Melanocyte of skin (primary cell): ENCODE data around the genes UBXN6 and ARRDC5.

DNA sequence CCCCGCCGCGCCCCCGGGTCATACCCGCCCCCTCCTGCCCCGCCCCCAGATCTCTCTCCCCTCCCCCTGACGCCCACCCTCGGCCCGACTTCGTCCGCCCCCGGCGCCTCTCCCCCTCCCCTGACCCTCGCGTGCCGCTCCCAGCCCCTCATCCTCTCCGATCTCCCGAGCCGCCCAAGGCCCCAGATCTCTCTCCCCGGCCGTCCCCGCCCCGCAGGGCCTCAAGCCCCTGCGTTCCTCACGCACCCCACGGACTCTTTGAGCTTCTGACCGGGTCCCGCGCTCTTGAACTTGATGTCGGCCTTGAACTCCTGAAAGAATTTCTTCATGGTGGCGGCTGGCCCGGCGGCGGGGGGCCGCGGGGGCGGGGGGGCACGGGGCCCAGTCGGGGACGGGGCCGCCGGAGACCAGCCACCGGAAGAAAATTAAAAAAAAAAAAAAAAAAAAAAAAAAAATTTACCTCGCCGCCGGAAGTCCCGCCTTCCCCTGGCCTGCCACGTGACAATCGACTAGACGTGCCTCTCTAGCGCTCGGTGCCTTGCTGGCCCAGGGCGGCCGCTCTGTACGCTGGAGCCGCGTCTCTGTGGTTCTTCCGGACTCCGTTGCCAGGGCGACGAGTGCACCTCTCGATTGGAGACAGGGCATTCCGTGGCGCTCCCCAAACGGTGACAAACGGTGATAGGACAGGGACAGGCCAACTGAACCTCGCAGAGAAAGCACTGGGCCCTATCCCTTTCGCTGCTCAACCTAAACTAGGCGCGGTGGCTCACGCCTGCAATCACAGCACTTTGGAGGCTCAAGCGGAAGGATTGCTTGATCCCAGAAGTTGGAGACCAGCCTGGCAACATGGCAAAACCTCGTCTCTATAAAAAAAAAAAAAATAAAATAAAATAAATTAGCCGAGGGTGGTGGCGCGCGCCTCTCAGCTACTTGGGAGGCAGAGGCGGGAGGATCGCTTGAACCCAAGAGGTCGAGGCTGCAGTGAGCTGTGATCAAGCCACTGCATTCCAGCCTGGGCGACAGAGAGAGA lies at the start of gene UBXN6:
Gene UBXN6, minus strand, starts transcription at position 426 of the 1,030 bp plus-strand sequence.
- CAGE, long polyA plus RNA, 2 experiments, result no peak in any of the 2 experiments

- CAGE, long polyA plus RNA, 2 experiments, result no peak in any of the 2 experiments
Observed at GRCh38 chr19:4502343-4502836, 15.9 kb downstream of the PLIN4 start.

GRCh38 chr19:4516419-4517542 lies 1.5 kb downstream of the PLIN4 start:
- CAGE, long polyA plus RNA, 2 experiments, result no peak in any of the 2 experiments

GRCh38 chr19:4556491-4556835 lies 3.0 kb downstream of the SEMA6B start:
- CAGE, long polyA plus RNA, 2 experiments, result no peak in any of the 2 experiments

- CAGE, long polyA plus RNA, 2 experiments, result no peak in any of the 2 experiments
Observed at GRCh38 chr19:4800373-4801329, 9.1 kb downstream of the FEM1A start.

DNA sequence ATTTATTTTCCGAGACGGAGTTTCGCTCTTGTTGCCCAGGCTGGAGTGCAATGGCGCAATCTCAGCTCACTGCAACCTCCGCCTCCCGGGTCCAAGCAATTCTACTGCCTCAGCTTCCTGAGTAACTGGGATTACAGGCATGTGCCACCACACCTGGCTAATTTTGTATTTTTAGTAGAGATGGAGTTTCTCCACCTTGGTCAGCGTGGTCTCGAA lies 502 bp upstream of the TICAM1 start:
- CAGE, long polyA plus RNA, 2 experiments, result no peak in any of the 2 experiments

DNA sequence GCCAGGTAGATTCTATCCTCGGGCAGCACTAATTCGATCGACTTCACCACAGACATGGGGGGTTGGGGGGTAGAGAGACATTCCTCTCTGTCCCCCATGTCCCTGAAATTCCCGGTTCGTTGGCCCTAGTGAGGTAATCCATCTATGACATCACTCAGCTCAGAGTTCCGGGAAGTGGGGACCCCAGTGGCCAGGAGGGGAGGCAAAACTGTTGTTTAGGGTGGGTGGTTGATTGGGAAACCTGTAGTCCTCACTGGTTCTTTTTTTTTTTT lies at the start of gene ARRDC5:
Gene ARRDC5, minus strand, starts transcription at position 127 of the 272 bp plus-strand sequence.
- CAGE, long polyA plus RNA, 2 experiments, result no peak in any of the 2 experiments

- CAGE, long polyA plus RNA, 2 experiments, result no peak in any of the 2 experiments
Observed at GRCh38 chr19:4916267-4917339, 7.3 kb downstream of the UHRF1 start.

GRCh38 chr19:4970628-4971180 lies 1.8 kb downstream of the KDM4B start:
- CAGE, long polyA plus RNA, 2 experiments, result no peak in any of the 2 experiments

DNA sequence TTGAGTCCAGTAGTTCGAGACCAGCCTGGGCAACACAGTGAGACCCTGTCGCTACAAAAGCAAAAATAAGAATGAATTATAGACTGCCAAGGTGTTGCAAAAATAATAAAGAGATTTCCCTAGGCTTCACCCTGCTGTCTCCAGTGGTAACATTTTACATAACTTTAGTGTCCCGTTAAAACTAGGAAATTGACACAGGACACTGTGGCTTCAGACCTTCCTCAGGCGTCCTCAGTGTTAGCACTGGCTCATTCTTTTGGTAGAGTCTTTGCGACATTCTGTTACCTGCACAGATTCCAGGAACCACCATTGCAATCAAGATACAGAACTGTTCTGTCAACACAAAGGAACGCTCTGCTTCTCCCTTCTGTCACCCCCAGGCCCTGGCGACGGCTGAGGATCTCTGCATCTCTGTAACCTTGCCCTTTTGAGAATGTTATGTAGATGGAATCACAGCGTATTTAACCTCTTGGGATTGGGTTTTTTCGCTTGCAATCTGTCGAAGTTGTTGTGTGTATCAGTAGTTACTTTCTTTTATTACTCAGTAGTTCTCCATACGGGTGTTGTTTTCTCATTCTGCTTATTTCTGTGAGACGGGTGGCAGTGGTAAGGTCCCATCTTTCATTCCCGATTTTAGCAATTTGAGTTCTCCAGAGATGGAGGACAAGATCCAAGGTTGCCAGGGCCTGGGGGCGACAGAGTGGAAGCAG lies 22.6 kb downstream of the KDM4B start:
- CAGE, long polyA plus RNA, 2 experiments, result no peak in any of the 2 experiments

DNA sequence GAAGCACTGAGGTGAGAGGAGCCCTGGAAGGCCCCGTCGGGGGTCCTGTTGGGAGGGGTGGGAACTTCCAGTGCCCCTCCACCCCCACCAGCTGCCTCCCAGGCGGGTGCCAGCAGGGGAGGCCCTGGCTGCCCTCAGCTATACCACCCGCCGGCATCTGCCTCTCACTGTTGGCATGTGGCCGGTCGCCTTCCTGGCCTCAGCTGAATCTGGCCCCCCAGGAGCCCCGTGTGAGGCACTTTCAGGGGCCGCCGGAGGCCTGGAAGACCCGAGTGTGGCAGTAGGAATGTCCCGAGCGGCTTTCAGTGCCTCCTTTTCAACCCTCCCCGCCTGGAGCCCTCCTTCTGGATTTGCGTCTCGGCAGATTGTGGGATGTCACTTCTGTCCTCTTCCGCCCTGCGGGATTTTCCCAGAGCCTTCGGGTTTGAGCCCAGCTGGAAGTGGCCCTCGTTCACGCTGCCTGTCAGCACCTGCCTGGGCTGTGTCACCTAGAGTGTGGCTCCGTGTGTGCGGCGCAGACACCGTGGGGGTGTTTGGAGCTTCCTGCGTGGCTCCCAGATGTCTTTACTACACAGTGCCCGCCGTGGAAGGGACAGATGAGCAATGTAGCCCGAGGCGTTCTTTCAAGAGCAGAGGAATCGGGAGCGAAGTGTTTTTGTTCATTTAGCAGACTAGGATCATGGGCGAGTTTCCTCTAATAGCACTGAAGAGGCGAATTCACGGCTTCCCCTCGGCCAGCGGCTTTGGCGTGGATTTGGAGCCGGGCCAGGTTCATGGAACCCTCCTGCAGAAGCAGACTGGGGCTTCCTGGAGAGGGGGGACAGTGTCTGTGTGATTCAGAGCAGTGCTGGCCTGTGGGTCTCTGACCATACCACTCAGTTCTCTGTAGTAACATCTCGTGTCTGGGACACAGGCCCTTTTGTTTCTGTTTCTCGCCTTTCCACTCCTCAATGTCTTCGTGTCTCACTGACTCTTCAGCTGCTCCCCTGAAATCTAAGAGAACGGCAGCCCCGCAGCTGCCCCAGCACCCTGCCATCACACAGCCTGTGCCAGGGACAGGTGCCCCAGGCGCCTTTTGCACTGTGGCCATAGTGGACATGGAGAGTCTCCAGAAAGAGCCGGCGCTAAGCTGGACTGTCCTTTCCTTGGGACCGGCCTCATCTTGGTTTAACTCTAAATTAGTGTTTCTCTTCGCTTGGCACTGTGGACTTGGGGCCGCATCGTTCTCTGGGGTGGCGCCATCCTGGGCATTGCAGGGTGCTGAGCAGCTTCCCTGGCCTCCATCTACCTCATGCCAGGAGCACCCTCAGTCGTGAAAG lies 68.0 kb downstream of the KDM4B start:
- CAGE, long polyA plus RNA, 2 experiments, result no peak in any of the 2 experiments

DNA sequence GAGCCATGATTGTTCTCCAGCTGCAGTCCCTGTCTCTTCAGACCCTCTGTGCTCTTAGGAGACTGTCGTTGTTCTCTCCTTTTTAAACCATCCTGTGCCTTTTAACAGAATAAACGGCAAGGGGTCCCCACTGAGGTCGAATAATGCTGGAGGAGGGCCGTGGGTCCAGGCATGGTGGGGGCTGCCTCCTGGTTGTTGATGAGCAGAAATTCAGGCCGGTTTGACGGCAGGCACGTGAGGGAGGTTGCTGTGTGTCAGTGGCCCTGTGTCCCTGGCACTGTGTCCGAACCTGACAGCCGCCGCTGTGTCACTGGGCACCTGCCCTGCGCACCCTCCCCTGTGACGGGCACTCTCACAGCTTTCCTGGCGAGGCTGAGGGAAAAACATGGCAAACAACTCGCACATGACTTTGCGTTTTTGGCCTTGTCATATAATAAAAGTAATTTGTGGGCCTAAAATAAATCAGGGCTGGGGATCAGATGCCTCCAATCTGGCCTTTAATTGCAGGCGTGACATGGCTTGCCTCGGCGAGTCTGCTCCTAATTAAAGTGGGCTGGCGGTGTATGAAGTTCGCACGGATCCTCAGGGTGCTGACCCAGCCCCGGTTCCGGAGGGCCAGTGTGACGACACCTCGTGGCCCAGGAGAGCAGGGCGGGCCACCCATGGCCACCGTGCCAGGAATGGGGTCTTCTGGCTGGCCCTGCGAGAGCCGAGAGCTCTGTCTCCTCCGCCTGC lies 91.7 kb downstream of the KDM4B start:
- CAGE, long polyA plus RNA, 2 experiments, result no peak in any of the 2 experiments

- CAGE, long polyA plus RNA, 2 experiments, result no peak in any of the 2 experiments
Observed at GRCh38 chr19:5075441-5076137, 106.7 kb downstream of the KDM4B start.

DNA sequence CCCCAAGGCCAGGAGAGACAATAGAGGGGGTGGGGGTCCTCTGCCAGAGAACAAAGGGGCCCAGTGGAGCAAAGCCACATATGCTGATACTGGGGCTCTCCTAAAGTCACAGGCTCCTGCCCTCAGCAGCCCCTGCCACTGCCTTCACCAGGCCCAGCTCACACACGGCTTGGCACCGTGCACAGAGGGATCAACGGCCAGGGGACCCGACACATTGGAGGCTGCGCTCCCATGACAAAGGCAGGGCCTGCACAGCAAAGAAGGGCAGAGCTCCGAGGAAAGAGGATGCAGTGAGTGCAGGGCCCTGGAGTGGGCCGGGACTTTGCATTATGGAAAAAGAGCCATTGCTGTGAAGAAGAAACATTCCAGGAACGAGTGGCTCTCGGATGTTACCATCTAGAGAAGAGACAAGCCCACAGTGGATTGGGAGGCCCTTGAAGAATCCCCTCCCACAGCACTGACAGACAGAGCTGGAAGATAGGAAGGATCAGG lies 146.5 kb downstream of the KDM4B start:
- CAGE, long polyA plus RNA, 2 experiments, result no peak in any of the 2 experiments

GRCh38 chr19:5126781-5127198 lies 157.9 kb downstream of the KDM4B start:
- CAGE, long polyA plus RNA, 2 experiments, result no peak in any of the 2 experiments

DNA sequence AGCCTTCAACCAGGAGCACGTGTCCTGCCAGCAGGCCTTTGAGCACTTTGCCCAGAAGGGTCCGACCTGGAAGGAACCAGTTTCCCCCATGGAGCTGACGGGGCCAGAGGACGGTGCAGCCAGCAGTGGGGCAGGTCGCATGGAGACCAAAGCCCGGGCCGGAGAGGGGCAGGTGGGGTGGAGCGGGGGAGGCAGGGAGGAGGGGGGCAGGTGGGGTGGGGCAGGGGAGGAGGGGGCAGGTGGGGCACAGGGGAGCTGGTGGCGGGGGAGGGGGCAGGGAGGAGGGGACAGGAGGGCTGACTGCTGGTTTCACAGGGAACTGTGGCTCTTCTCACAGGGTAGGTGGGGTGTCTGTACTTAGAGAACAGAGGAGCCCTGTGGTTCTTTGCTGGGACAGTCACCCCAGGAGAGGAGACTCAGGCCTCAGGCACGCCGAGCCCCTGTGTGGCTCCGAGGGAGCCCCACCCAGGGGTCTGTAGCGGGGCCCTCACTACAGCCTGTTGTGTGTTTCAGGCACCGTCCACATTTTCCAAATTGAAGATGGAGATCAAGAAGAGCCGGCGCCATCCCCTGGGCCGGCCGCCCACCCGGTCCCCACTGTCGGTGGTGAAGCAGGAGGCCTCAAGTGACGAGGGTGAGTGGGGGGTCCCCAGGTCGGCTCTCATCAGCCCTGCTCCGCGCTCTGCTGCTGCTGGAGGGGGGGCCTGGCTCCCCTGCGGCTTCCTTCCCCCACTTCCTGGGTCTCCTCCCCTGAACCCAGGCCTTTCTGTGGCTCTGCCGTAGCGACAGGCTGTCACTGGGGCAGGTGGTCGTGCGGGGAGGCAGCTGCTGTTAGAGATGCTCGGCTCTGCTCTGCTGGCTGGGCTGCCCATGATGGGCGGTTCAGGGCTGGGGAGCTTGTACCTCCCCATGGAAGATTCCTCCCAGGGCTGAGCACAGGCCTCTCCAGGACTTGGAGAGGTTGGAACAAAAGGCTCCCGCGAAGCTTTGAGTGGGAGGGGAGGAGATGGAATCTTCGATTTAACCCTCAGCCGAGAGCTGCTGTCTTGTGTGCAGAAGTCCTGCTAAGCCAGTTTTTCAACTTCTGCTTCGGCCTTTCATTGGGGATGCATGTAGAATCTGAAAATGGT lies 162.8 kb downstream of the KDM4B start:
- CAGE, long polyA plus RNA, 2 experiments, result no peak in any of the 2 experiments

- CAGE, long polyA plus RNA, 2 experiments, result no peak in any of the 2 experiments
Observed at GRCh38 chr19:5290289-5290806, 50.3 kb downstream of the PTPRS start.

GRCh38 chr19:5352457-5353032 lies 11.9 kb upstream of the PTPRS start:
- CAGE, long polyA plus RNA, 2 experiments, result no peak in any of the 2 experiments

DNA sequence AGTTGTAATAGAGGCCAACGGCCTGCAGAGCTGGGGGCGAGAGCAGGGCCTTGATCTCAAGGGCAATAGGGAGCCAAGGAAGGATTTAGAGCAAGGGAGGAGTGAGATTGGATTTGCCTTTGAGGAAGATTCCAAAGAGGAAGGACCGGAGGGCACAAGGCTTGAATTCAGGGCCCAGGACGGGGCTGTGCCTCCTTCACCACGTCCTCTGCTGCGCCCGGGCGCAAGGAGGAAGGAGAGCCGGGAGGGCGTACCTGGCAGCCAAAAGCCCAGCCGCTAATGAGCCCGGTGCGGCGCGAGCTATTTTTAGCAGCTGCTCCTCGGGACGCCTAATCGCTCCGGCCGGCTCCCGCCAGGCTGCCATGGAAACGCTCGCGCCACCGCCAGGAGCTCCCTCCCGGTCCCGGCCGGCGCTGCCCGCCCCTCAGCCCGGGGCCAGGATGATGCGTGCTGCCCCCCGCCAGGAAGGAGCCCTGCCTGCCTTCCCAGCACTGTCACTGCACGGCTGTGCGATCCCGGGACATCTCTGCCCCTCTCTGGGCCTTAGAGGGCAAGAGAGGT lies 81.2 kb downstream of the ZNRF4 start:
- CAGE, long polyA plus RNA, 2 experiments, result no peak in any of the 2 experiments

DNA sequence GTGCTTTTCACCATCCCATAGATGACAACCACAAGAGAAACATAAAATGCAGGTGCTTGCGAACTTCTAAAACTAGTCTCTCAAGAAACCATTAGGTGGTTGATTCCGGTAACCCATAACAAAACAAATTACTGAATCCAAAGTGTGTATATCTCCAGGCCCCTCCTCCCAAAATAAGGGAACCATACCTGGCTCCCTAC lies 12.3 kb downstream of the SAFB2 start:
- CAGE, long polyA plus RNA, 2 experiments, result no peak in any of the 2 experiments